Left common carotid artery plus branches (tissue), 1 donor: ENCODE measurements around the genes LRRC14B, BRD9, SLC6A18 and TERT.

- PRO-cap = no peak
These were observed at the start of gene LRRC14B for GRCh38 chr5:190974-192162. TSS of gene LRRC14B (plus strand) at chr5:191495.

GRCh38 chr5:206322-206849, 11.6 kb downstream of the CCDC127 start:
- PRO-cap = no peak

DNA sequence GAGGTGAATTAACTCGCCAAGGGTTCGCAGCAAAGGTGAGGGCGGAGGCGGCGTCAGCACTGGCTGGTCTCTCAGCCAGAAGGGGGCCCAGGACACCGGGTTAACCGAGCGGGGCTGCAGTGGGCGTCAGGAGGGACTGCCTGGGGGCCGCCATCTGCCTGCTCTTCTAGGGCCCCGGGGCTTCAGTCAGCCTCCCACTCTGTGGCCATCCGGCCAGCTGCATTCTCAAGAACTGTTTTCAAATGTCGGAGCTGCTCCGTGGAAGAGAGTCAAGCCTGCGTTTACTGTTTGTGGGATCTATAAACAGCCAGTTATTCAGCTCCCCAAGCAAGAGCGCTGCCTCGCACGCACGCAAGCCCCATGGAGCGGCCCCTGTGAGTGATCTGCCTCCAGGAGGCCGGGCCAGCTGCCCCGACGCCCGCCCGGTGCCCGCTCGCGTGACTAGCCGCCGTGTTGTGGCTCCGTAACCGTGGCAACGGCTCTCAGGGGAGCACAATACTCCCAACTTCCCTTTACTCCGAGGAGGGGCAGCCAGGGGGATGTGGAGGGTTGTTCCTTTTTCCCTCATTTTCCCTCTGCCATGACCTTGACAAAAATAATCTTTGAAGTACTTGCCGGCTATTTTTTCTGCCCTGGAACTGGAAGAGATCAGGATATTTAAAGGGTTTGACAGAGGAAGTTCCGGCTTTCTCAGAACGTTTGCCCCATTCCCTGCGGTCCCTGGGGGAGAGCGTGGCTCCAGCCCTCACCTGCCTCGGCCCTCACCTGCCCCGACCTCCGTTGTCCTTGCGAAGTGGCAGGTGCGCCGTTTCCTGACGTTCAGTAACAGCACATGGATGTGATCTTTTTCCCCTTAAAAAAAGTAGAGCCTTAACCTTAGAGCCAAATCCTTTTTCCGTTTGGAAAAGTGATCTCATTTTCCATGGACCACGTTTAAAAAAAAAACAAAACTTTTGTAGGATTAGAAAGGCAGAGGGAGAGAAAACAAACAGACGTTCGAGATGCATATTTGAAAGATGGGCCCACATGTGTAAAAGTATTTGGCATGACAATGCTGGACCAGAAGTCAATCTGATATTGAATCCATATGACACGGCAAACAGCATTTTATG, 43.0 kb upstream of the EXOC3 start:
- PRO-cap = no peak

- PRO-cap = no peak
These were observed 39.5 kb downstream of the EXOC3 start for GRCh38 chr5:482456-482881.

GRCh38 chr5:661295-661934, 31.7 kb downstream of the TPPP start:
- PRO-cap = no peak

DNA sequence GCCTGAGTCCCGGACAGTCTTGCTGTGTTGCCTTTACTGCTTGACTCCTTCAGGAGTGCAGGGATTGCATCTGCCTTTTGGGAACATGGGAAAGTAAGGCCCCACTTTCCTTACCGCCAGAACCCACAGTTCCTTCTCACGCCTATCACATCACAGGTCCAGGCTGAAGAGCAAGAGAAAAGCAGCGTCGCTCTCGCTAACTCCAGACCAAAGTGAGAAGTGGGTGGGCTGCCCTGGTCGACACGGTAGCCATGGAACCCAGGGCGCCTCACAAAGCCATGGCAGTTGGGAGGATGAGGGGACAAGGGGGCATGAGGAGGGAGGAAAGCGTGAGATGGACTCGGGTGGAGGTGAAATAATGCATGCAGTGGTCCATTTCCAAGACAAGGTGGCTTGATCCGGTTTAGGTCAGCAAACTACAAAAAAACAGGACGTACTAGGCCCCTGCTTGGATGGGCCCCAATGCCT, 8.0 kb upstream of the ZDHHC11 start:
- PRO-cap = no peak

GRCh38 chr5:869580-870165, 18.9 kb upstream of the ZDHHC11 start:
- PRO-cap = no peak

DNA sequence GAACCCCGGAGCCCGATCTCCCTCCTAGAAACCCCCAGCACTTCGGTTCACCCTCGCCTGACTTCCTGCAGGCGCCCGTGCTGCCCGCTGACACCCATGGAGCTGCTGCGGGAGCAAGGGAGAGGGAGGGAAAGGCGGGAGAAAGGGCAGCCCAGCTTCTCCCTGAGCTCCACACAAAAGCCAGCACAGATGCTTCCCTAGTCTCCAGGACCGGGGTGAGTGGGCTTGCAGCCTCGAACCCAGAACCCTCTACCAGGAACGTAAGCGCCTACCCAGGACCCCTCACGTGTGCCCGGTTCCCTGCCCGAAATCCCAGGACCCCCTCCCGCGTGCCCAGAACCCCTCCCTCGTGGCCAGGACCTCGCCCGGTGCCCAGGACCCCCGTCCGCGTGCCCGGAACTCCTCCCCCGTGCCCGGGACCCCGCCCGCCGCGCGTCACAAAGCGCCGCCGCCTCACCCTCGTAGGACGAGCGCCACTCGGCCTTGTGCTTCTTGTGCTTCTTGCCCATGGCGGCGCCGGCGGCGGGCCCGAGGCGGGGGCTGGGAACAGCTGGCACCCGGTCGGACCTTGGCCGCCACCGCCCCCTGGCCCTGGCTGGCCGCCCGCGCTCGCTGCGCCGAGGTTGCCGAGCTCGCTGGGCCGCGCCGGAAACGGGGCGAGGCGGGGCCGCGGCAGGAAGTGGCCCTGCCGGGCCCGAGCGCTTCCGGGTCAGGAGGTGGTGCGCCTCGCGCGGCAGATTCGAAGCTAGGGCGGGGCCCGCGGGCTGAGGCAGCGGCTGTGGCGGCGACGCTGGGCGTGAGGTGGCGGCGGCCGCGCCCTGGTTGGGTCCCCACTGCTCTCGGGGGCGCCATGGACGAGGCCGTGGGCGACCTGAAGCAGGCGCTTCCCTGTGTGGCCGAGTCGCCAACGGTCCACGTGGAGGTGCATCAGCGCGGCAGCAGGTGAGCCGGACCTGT, at the start of gene BRD9:
Gene BRD9, minus strand, starts transcription at position 653 of the 957 bp plus-strand sequence.
- PRO-cap = unidirectional peak, minus-strand start at position 653 of the sequence

DNA sequence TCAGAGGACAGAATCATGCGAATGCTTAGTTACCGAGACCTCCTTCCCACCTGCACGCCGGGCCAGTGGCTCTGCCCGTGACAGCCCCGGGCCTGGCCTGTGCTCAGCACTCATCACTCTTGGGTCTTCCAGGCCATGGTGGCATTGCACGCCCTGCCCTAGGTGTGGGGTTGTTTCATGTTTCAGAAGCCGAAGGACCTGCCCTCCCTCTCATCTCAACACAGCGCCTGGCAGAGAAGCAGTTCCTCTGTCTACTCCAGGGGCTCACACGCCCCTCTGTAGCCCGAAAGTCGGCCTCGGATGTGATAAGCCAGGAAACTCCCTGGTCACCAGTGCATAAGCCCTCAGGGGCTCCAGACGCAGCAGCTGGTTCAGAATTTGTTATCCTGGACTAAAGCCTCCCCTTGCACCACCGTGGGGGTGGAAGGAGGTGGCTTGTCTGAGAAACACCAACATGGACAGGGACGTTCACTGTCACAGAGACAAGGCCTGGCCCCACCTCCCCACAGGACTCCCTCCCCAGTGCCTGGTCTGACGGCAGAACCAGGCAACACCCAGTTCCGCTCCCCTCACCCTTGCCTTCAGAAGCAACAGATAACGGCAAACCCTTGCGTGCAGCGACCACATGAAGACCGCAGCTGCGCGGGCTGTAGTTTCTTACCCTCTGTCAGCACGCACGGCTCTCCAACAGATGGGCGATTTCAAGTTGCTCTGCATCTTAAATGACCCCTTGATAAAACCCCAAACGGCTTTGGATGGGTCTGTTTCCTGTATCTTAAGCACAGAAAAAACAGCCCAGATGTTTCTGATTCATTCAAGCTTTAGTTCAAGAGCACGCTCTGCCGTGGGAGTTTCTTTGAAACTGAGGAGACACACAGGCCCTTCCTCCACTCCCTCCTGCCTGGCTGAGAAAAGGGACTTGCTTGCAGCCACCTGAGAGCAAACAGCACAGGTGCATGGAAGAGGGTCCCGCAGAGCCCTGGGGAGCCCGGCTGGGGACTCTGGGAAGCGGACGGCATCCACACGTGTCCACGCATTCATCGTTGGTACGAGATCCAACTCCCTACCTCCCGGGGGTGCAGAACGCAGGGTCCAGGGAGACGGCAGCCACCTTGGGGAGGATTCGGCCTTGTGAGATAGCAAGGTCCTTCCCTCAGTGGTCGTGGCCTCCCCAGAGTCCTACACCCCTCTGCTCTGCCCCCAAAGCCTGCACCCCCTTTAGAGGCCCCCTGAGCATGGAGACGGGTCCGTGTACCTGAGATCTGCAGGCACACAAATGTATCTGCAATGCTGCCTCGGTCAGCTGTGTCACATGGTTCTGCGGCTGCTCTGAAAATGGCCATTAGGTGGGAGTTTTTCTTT, 44.7 kb upstream of the NKD2 start:
- PRO-cap = no peak

- PRO-cap = no peak
These were observed 43.6 kb upstream of the NKD2 start for GRCh38 chr5:964958-965399.

GRCh38 chr5:991579-991921, 17.1 kb upstream of the NKD2 start:
- PRO-cap = no peak

- PRO-cap = no peak
These were observed 8.9 kb downstream of the SLC12A7 start for GRCh38 chr5:1102809-1103416.

DNA sequence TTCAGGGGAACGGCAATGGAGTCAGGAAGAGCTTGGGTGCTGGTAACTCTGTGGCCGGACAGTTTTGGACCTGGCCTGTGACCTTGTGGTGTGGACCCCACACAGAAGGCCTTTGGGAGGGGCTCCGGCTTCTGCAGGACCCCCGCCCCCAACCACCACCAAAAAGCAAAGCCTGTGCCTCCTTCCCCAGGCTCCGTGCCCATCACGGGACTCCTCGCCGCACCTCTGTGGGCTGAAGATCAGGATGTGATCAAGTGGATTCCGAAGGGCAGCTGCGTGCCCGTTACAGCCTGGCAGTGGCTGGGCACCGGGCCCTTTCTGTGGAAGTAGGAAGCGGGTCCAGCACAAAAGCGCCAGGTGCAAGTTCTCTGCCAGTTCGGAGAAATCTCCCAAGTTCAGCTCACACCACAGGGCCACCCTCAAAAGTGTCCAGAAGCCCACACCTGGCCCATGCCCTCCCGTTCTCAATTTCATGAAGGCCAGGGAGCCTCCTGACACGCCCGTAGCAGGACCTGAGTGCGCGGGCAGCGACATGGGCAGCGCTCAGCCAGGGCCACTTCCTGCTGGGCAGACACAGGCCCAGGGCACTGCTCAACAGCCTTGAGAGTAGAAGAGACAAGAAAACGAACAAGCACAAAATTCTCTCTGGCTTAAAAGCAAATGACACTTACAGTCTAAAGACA, 1.9 kb downstream of the SLC12A7 start:
- PRO-cap = no peak

GRCh38 chr5:1131015-1131657, 19.3 kb upstream of the SLC12A7 start:
- PRO-cap = no peak

- PRO-cap = no peak
These were observed 25.9 kb upstream of the SLC12A7 start for GRCh38 chr5:1137475-1138485.

- PRO-cap = no peak
These were observed 41.5 kb upstream of the SLC12A7 start for GRCh38 chr5:1153286-1153929.

DNA sequence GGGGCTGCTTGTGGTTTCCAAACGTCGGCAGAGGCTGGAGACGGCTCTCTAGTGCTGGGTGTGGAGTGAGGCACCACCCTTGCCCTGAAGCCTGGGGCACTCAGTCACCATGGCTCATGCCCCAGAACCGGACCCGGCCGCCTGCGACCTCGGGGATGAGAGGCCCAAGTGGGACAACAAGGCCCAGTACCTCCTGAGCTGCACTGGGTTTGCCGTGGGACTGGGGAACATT, at the start of gene SLC6A18:
Gene SLC6A18, plus strand, starts transcription at position 13 of the 232 bp plus-strand sequence.
- PRO-cap = no peak

DNA sequence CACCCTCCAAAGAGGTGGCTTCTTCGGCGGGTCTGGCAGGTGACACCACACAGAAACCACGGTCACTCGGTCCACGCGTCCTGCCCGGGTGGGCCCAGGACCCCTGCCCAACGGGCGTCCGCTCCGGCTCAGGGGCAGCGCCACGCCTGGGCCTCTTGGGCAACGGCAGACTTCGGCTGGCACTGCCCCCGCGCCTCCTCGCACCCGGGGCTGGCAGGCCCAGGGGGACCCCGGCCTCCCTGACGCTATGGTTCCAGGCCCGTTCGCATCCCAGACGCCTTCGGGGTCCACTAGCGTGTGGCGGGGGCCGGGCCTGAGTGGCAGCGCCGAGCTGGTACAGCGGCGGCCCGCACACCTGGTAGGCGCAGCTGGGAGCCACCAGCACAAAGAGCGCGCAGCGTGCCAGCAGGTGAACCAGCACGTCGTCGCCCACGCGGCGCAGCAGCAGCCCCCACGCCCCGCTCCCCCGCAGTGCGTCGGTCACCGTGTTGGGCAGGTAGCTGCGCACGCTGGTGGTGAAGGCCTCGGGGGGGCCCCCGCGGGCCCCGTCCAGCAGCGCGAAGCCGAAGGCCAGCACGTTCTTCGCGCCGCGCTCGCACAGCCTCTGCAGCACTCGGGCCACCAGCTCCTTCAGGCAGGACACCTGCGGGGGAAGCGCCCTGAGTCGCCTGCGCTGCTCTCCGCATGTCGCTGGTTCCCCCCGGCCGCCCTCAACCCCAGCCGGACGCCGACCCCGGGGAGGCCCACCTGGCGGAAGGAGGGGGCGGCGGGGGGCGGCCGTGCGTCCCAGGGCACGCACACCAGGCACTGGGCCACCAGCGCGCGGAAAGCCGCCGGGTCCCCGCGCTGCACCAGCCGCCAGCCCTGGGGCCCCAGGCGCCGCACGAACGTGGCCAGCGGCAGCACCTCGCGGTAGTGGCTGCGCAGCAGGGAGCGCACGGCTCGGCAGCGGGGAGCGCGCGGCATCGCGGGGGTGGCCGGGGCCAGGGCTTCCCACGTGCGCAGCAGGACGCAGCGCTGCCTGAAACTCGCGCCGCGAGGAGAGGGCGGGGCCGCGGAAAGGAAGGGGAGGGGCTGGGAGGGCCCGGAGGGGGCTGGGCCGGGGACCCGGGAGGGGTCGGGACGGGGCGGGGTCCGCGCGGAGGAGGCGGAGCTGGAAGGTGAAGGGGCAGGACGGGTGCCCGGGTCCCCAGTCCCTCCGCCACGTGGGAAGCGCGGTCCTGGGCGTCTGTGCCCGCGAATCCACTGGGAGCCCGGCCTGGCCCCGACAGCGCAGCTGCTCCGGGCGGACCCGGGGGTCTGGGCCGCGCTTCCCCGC, at the start of gene TERT:
Gene TERT, minus strand, starts transcription at position 1,045 of the 1,318 bp plus-strand sequence.
- PRO-cap = no peak

DNA sequence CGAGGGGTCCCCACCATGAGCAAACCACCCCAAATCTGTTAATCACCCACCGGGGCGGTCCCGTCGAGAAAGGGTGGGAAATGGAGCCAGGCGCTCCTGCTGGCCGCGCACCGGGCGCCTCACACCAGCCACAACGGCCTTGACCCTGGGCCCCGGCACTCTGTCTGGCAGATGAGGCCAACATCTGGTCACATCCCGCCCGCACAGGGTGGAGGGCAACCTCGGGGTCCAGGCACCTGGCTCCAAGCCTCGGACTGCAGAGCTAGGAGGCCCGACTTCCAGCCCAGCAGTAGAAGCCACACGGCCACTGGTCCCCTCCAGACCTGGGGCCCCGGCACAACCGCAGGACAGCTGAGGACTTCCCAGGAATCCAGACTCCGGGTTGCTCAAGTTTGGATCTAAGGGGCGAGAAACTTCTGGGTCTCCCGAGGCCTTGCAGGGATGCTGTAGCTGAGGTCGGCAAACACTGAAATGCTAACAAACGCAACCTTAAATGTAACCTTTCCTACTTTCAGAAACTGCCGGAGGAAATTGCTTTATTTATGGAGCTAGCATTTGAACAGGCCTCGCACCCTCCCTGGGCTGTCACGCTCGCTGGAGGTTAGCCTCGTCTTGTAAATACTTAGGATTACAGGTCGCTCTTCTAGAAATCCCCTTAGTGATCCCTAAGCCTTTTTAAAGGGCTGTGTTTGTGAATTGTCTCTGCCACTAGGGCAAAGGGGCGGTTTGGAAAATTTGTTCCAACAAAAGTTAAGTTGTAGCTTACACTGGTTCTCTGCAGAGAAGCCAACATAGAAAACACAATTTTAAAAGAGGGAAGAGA, 1.1 kb upstream of the TERT start:
- PRO-cap = no peak

DNA sequence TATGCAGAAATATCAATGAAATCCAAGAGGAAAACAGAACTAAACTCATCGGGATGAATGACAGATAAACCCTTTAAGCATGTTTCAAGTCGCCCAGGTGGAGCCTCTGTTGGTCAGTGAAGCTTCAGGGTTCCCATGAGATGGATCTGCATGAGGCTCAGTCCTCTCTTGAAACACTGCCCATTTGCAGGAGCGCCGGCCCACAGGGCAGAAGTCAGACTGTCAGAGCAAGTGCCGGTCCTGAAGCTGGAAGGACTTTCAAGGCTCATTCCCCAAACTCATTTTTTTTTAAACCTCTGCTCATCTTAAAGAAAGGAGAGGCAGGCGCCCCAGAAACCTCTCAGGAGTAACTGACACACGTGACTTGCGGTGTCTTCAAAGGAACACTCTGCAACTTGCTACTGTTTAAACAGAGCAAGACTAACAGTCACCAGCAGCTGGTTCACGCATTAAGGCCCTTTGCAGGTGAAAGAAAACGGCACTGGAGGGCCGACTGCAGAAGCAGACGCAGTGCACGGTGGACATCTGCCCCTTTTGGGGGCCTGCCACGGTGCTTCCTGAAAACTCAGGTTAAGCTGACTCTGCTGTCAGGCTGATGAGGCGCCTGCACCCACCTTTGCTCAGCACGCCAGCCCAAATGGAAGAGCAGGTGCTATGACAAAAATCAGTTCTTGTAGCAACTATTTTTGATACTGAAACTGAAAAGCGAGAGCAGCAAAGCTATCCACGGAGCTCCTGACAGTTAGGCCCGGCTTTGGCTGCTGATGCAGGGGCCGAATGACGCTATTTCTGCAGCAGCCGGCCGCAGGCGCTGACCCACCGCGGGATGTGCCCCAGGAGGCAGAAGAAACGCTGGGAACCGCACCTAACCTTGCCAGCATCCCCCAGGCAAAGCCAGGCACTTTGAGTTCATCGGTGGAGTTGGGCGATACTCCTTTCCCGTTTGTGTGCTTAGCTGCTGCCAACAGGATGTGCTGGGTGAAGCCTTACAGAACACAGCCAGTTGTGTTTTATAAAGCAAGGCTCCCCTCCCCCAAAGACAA, 20.8 kb upstream of the TERT start:
- PRO-cap = no peak